Neural progenitor cell (in vitro differentiated cells): ENCODE data around the gene TIGAR.

- RAMPAGE, long total RNA: no peak
These were observed 12.2 kb upstream of the PARP11 start for GRCh38 chr12:3885470-3885799.

- RAMPAGE, long total RNA: no peak
These were observed 139.5 kb upstream of the PARP11 start for GRCh38 chr12:4012779-4013108.

DNA sequence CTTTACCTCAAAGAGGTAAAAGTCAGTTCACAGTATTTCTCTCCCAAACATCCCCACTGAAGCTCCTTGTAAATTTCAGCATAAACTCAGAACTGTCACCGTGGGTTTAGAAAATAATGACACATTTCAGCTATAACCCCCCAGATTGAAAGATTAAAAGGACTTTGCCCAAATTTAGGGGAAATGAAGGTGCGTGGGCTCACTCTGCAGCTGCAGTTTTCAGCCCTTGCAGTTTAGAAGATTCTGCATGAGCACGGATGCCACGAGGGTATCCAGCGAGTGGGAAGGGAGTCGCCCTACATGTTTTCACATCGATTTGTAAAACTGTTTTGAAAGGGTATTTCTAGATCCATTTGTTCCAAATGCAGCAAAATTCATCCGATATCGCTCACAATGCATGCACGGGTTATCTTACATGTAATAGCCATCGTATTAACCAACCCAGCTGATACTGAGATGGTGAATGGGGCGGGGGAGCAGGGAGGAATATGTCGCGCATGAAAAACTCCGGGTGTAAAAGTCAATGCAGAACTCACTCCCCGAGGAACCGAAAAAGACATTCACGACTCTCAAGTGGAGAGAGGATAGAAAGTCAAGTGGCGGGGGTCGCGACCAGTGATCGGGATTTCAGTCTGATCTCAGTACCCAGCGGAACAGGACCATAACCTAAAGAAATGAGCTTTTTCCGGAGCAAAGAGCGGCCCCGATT lies 5.0 kb upstream of the CCND2 start:
- RAMPAGE, long total RNA: no peak

- RAMPAGE, long total RNA: no peak
These were observed 2.5 kb downstream of the CCND2 start for GRCh38 chr12:4275967-4276518.

- RAMPAGE, long total RNA: no peak
These were observed 5.0 kb downstream of the CCND2 start for GRCh38 chr12:4278328-4279219.

- RAMPAGE, long total RNA: no peak
These were observed 14.2 kb downstream of the CCND2 start for GRCh38 chr12:4287778-4288213.

GRCh38 chr12:4292371-4293255 lies 19.1 kb downstream of the CCND2 start:
- RAMPAGE, long total RNA: no peak

- RAMPAGE, long total RNA: no peak
These were observed 20.1 kb downstream of the CCND2 start for GRCh38 chr12:4293377-4294416.

DNA sequence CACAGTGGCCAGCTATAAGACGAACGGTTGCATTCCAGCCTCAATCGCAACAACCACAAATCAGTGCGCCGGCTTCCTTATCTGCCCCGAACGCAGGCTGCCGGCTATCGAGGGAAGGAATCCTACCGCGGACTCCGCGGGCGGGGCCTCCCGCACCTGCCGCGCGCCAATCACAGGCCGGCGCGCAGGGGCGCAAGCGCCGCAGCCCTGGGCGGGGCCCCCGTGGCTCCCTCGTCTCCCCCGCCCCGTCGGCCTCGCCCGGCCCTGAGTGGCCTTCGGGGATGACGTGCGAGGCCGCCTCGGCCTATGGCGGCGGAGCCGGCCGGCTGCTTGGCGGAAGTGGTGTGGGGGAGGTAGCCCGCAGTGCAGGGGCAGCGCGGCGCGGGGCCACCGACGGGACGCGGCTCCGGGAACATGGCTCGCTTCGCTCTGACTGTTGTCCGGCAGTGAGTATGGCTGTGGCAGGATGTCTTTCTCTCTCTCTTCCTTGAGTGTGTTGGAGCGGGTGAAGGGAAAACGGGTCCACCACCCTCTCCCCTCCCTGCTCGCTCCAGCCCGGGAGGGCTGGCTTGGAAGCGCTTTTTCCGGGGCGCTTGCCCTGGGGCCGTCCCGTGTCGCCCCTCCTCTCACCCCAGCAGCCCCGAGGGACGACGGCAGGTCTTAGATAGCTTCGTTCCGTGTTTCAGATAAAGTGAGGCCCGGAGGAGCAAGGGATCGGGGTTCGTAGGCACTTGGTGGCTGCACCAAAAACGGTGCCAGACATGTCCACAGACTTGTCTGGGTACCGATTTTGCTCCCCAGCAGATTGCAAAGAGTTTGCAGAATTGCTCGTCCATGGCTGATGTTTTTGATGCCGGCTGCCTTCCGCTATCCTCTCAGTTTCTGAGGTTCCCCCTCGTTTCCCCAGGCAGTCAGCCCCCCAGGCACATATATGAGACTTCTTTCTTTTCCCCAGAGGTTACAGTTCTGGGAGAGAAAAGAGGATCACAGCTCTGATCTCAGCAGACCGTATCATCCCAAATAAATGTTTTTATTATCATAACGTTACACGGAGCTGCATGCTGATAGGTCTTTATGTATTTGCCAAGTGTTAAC lies at the start of gene TIGAR:
TSS of gene TIGAR (plus strand) at position 356 of the 1,095 bp plus-strand sequence.
- RAMPAGE, long total RNA: no peak

DNA sequence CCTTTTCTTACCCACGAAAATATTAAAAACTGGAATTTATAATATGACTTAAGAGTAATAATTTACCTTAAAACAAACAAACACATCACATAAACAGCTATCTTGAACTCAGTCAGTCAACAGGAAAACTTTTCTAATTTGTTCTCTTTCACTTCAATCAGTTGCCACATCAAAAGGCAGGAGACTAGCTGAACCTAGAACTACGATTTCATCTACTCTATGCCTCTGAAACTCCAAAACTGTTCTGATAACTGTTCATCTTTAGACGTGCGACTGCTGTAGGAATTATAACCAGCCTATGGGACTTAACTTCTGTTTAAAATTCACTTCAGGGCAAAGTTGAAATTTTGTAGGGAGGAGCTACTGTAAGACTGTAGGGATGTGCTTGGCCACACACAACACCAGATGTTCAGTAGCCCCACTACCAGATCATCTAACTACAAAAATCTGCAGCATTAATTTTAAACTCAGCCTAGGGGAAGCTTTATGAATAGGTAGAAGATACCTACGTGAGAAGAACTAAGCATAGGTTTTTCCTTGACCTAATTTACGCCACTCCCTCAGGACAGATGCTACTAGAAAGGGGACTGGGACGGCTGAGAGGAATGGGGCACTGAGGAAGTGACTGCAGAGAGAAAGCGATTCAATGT lies 7.2 kb downstream of the C12orf4 start:
- RAMPAGE, long total RNA: no peak

GRCh38 chr12:5010045-5010504 lies 33.6 kb upstream of the KCNA5 start:
- RAMPAGE, long total RNA: no peak

DNA sequence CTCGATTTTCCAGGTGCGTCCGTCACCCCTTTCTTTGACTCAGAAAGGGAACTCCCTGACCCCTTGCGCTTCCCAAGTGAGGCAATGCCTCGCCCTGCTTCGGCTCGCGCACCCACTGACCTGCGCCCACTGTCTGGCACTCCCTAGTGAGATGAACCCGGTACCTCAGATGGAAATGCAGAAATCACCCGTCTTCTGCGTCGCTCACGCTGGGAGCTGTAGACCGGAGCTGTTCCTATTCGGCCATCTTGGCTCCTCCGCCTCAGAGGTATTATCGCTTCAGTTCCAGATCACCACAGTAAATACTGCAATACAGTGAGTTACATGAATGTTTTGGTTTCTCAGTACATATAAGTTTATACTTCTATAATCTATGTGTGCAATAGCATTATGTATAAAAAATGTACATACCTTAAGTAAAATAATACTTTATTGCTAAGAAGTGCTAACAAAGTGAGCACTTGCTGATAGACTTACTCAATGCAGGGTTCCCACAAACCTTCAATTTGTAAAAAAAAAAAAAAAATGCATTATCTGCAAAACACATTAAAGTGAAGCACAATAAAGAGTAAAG lies 78.6 kb downstream of the KCNA5 start:
- RAMPAGE, long total RNA: no peak

DNA sequence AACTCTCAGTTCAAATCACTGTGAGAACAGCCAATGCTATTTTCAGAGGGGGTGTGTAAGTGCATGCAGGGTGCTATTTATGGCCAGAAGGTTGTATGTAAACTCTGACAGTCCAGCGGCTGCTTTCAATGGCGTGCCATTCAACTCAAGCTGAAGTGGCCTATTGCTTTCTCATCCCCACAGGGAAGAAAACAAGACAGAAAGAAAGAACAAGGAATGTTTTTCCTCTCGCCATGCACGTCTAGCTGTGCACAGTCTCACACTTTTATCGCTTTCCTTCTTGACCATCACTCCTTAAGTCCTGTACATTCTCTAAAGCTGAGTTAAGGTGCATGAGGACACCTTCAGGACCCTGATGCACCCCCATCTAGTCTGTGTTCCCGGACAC lies 127.3 kb downstream of the KCNA5 start:
- RAMPAGE, long total RNA: no peak

GRCh38 chr12:5430629-5431046 lies 1.3 kb upstream of the NTF3 start:
- RAMPAGE, long total RNA: no peak

DNA sequence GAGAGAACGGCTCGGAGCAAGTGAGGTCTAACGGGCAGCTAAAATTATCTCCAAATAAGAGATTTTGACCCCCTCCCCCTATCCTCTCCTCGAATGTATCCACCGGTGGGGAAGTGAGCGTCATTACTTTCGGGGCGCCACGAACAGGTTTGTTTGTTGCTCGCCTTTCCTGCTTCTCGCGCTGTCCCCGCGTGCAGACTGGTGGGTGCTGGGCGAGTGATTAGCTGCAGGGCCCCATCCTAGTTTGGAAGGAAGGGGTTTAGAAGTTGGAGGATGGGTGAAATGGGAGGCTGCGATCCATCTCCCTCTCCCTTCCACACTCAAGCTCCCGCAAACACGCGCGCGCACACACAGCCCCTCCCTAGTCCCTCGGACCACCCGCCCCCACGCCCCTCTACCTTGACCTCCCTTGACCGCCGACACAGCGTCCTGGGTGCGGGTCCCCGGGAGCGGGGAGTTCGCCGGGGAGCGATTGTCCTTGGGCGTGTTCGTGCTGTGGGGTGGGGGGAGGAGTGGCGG lies 802 bp upstream of the NTF3 start:
- RAMPAGE, long total RNA: no peak

- RAMPAGE, long total RNA: no peak
These were observed 5.8 kb downstream of the NTF3 start for GRCh38 chr12:5437633-5438180.

DNA sequence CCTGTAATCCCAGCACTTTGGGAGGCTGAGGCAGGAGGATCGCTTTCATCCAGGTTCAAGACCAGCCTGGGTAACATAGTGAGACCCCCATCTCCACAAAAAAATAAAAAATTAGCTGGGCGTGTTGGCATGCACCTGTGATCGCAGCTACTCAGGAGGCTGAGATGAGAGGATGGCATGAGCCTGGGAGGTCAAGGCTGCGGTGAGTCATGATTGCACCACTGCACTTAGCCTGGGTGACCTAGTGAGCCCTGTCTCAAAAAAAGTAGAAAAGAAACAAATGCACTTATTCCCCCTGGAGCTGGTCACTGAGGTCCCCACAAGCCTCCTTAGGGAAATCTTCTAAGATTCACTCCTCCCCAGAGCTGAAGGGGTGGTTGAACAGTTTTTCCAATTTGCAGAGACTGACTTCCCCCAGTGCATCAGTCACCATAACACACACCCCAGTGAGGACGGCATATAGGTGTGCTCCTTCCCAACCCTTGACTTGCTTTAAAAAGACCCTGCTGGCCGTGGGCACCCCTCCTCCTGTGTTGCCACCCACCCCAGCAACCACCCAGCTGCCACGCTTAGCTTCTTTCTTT lies 1.7 kb downstream of the CD9 start:
- RAMPAGE, long total RNA: no peak

GRCh38 chr12:6202362-6203413 lies 2.5 kb downstream of the CD9 start:
- RAMPAGE, long total RNA: no peak

DNA sequence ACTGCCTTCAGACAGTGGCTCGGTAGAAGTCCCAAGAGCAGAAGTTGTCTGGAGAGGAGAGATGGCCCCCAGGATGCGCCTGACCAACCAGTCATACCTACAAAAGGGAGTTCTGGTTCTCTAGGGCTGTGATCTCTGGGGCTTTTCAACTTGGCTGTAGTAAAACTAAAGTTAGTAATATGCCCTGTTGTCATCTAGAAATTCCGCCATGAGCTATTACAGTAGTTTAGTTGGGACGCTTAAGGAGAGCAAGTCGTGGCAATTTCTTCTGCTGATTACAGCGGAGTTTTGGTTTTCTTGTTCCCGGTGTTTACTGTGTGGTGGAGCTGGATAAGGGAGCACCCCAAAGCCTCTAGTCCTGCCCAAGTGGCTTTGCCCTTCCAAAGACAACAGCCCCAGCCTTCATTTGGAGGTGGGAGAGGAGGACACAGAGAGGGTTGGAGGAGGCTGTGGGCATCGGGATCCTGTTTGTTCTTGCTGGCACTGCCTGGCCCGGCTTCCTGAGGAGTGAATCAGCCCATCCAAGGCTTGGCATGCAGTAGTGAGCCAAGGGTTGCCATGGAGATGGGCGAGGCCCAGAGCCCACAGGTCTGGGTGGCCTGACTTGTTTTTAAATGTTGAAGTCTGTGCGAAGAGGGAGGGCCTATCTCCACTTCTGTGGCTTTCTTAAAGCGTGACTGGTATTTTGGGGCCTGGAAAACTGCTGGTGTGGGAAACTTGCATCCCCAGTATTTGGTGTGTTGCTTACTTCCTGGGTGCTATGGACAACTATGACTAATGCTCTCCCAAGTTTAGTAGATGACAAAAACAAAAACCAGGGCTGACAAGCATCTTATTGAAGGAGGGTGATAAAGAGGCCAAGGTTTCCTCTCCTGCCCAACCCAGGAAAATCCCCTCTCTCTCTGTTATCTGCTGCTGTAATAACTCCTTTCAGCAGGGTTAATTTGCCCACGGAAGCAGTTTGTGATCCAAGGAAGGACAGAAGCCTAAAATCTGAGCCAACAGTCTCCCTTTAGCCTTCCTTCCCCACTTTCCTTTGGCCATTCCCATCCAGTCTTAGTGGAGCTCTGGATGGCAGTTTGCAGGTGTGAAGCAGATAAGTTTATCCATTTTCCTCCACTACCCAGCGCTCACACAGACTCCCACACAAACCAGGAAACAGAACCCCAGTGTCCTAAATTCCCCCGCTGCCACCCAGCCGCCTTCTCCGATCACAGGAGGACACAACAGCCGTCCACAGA lies 15.8 kb downstream of the CD9 start:
- RAMPAGE, long total RNA: no peak

DNA sequence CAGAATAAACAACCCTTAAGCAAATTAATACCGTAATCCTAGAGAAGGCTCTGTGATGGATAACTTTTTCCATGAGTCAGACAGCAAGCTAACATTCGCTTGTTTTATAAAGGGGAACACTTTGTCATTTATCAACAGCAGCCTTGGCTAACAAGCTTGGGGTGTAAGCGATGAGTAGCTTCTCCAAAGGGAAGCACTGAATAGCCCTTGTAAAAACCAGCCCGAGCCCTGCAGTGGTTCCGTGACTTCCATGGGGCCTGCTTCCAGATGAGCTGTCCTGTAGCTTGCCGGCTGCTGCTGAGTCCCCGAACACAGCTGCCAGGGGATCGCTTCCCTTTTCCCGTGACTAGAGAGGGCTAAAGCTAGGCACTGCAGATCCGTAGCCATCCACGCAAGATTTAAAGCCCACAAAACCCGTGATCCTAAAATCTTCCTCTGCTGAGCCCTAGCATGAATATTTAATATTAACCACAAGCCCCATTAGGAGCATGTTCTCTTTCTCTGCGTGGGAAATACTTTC lies 29.7 kb downstream of the CD9 start:
- RAMPAGE, long total RNA: no peak